Cardiac septum (tissue), 1 donor: ENCODE measurements around the gene KLF14.

GRCh38 chr7:129438331-129439443 is 4.5 kb downstream of the STRIP2 start:
- PRO-cap: no peak

DNA sequence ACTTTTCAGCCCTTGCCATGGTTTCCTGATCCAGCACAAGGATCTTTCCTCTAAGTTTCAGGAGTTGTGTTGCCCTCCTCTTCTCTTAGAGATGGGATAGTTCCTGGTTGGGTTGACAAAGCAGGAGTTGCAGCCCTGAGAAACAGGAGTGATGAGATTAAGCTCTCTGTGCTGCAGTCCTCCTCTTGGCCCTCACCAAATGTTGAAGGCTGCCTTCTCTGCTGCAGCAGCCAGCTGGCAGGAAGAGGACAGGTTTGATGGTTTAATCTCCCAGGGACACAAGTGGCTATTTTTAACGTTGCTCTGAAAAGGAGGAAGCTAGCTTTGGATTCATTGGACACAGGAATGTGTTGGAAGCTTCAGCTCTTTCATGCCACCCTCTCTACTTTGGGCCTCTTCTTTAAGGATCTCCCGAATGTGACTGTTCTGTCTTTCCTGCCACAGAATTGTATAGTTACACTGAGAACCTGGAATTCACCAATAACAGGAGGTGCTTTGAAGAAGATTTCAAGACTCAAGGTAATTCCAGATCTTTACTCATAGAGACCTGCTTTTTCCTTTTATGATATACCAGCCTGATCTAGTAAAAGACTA is 9.4 kb downstream of the STRIP2 start:
- PRO-cap: unidirectional peak, minus-strand start at position 201 of the sequence

DNA sequence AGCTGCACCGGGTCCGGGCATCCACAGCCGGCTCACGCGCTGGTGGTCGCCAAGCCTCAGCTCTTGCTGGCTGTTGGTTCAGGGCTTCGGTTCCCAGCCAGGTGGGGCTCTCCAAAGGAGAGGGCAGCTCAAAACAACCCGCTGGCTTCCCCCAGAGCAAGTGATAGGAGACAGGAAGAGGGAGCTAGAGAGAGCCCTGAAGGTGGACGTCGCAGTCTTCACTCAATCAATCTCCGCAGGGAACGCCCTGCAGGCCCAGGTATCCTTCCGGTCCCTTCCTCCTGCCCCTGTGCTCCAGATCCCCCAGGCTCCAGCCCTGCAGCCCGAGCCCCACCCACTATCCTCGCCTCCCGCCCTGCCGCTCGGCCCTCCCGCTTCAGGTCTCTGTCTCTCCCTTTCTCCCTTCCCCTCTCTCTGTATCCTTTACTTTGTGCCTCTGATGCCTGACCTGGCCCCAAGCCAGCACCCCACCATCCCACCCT is 127.9 kb downstream of the UBE2H start:
- PRO-cap: no peak

- PRO-cap: no peak
Measured at GRCh38 chr7:129826204-129826591, 126.6 kb downstream of the UBE2H start.

GRCh38 chr7:129865030-129865880 is 87.5 kb downstream of the UBE2H start:
- PRO-cap: no peak

DNA sequence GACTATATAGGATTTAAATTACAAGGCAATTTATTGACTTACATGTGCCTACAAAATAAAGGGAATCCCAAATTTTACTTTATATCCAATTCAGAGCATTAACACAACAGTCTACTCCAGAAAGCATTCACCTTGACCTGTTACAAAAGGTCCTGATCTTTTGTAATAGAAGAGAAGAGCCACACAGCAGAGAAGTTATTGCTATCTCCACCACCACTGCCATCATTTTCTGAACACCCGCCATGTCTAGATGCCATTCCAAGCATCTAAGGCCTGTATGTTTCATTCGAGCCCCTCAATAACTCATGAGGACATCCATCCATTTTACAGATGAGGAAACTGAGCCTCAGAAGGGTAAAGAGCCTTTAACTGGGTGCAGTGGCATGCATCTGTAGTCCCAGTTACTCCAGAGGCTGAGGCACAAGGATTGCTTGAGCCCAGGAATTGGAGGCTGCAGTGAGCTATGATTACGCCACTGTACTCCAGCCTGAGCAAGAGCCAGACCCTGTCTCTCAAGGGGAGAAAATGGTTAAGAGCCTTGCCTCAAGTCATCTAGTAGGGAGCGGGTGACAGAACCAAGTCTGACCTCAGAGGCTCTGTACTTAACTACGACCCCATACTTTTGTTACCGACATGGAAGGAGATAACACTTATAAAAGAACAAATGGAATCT is 39.3 kb downstream of the UBE2H start:
- PRO-cap: no peak

- PRO-cap: no peak
Measured at GRCh38 chr7:129958409-129959325, 5.9 kb upstream of the UBE2H start.

- PRO-cap: unidirectional peak, minus-strand start at chr7:130059945
Measured at GRCh38 chr7:130059414-130060007, 8.3 kb upstream of the ZC3HC1 start.

DNA sequence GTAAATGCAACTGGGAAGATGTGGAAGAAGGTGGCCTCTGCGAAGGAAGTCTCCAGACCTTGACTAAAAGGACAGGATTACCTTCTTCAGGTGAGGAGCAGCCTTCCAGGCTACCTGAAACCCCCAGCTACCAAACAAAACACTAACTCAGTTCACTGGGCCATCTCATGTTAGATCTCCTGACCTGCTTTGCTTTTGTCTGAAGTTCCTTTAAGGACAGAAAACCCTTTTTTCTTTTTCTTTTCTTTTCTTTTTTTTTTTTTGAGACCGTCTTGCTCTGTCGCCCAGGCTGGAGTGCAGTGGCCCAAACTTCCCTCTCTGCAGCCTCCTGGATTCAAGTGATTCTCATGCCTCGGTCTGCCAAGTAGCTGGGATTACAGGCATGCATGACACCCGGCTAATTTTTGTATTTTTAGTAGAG is 28.6 kb downstream of the SSMEM1 start:
- PRO-cap: no peak

DNA sequence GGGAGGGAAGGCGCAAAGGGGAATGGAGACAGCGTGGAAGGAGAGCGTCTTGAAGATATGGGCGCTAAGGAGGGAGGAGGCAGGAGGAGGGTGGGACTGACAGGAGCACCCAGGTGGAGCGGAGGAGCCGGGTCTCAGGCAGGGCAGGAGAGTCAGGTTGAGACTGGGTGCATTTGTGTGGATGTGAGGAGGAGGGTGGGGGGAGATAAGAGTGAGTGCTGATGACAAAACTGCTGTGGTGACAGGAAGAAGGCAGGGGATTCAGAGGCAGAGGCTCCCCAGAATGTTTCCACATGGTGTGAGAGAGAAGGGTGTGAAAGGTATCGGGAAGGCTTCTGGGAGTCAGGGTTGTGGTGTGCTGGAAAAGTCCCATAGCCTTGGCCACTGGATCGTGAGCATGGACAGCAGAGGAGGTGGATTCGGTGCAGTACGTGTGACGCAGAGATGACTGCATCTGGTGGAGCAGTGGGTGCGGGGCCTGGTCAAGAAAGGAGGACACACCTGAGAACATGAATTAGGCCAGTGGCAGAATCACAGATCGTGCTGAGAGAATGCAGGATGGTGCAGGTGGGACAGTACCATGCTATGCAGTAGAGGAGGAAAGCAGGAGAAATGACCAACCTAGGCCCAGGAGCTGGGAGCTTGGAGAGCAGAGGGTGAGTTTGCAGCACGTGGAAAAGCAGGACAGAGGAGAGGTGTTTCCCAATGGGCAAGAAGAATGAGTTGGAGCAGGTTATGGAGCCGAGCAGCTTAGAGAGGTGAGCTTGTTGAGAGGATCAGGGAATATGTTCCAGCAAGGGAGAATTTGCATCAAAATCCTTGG is 40.7 kb downstream of the MEST start:
- PRO-cap: no peak

GRCh38 chr7:130533289-130534206 is 41.7 kb downstream of the MEST start:
- PRO-cap: no peak

DNA sequence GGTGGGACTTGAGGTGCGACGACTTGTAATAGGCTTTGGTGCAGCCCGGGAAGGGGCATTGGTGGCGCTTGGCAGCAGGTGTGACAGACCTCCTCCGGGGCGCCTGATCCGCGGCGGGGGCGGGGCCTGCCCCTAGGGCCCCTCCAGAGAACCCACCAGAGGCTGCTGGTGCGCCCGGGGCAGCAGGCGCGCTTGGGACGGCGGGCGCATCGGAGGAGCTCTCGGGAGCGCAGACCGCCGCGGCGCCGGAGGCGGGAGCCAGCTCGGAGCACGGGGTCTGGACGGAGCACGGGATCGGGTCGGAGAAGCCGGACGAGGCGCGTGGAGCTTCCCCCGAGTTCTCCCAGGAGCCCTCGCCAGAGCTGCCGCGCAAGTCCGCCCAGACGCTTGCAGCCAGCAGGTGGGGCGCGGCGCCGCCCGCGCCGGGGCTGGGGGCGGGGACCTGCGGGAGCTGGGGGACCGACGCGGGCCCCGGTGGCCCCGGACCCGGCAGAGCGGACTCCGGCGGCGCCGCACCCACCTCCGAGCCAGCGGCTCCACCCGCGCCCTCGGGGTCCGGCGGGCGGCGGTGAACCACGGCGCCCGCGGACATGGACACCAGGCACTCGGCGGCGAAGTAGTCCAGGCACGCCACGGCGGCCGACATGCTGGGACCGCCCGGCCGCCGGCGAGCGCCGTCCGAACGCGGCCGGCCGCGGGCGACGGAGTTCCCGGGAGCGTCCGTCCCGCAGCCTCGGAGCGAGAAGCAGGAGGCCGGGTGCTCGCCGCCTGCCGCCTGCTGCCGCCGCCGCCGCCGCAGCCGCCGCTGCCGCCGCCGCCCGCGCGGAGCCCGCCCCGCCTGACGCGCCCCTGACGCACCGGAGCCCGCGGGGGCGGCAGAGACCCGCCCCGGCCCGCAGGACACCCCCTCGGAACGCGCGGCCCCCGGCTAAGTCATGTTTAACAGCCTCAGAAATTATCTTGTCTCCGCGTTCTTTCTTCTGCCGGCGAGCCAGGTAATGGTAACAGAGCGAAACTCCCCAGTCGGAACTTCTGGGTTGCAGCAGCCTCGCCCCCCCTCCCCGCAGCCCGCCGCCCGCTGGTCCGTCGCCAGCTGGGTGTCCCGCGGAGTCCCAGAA is at the start of gene KLF14:
TSS of gene KLF14 (minus strand) at position 820 of the 1,118 bp plus-strand sequence.
- PRO-cap: no peak

GRCh38 chr7:130868079-130868741 is 134.2 kb upstream of the KLF14 start:
- PRO-cap: no peak

GRCh38 chr7:130875020-130875708 is 141.2 kb upstream of the KLF14 start:
- PRO-cap: no peak

GRCh38 chr7:130887091-130888382 is 153.5 kb upstream of the KLF14 start:
- PRO-cap: no peak

DNA sequence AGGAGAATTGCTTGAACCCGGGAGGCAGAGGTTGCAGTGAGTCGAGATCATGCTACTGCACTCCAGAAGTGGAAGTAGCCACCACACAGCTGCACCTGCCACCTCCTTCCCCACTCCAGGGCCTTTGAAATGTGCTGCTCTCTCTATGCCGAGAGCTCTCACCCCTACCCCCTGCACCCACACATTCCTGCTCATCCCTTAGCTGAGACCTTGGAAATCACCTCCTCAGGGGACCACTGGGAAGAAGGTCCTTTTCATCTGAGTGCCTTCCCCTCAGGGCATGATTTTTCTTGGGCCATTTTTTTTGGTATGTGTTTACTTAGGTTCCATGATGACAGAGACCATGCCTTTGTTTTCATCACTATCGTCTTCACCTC is 166.4 kb upstream of the KLF14 start:
- PRO-cap: no peak

DNA sequence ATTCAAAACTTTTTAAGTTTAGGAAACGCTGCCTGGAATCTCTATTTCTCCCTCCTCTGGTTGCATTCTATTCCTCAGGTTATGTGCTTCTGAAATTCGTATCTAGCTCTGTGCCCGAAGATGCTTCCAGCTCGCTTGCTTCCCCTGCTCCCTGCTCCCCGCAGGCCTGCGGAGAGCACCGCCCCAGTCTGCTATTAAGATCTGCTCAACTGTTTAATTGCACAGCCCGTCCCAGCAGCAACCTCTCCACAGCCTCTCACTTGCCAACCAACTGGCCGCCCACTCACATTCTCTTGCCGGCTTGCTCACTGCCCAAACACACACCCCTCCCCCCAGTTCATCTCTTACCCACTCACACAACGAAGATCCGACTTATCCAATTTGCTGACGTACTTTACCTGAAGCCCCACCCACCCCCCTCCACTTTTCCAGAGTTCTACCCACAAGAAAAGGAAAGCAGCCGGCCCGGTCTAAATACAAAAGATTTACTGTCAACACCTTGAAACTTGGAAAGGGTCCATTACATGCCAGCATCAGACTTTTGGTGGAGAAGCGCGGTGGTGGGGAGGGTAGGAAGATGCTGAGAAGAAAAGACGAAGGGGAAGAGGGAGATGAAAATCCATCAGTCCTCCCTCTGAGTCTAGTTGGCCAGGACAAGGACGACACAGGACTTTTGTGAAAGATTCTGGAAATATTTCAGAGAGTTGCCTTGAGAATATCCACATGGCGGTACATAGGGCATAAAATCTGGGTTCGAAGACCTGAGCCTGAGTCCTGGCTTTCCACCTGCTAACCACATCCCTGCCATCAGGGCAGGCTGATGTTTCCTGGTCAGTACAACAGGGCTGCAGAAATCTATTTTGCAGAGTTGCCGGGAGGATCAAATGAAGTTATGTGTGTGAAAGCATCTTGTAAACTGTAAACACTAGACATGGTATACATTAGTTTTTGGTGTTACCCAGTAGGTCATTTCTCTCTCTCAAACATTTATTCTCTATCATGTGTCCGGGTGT is 167.5 kb upstream of the KLF14 start:
- PRO-cap: bidirectional peak, plus-strand start at position 431 of the sequence, minus-strand start at position 168 of the sequence

- PRO-cap: no peak
Measured at GRCh38 chr7:130947697-130948373, 213.8 kb upstream of the KLF14 start.

DNA sequence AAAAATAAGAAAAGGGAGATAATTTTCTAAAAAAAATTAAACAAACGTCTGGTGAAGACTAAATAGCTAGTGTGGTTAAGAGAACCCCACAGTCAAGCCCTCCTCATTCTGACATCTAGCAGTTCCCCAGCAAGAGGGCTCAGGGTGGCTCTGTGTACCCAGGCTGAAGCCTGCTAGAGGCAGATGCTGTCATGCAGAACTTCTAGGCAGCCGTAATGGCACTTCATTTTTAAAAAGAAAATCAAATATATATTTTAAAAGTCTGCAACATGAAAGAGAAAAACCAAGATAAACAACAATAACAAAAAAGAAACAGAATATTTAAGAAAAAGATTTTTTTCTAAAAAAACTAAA is 223.2 kb upstream of the KLF14 start:
- PRO-cap: no peak

DNA sequence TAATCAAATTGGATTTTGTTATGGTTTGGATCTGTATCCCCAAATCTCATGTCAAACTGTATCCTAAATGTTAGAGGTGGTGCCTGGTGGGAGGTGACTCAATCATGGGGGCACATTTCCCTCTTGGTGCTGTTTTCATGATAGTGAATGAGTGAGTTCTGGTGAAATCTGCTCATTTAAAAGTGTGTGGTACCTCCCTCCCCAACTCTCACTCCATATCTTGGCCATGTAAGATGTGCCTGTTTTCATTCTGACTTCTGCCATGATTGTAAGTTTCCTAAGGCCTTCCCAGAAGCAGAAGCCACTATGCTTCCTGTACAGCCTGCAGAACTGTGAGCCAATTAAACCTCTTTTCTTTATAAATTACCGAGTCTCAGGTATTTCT is 239.7 kb upstream of the KLF14 start:
- PRO-cap: no peak